Kidney (tissue), 2 donors: ENCODE measurements around a stretch of chr4.

GRCh38 chr4:99413018-99413250 lies 22.2 kb downstream of the ADH7 start:
- PRO-cap, result no peak
- RRBS, result no CpG with 5 or more reads among the region's 3 CpGs

GRCh38 chr4:99413251-99413583 lies 21.9 kb downstream of the ADH7 start:
- PRO-cap, result no peak
- RRBS, result no CpG with 5 or more reads among the region's 1 CpG

GRCh38 chr4:99828432-99828752 lies 11.8 kb downstream of the DAPP1 start:
- PRO-cap, result no peak
- RRBS, result no CpG with 5 or more reads among the region's 1 CpG

DNA sequence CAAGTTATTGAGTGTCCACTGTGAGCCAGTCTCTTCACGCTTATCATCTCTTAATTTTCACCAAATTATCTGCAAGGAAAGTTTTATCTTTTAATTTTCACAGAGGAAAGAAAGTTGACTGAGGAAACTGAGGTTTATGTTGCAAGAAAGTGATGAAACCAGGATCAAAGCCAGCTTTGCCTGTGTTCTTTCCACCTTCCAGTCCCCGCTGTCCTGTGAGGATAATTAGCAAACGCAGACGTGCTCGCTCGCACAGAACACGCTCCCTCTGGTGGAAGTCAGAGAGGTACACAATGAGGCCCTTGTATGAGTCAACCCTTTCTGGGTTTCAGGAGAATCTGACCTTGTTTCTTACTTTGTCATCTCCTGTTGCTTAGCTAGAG lies 94.3 kb downstream of the DDIT4L start:
- PRO-cap, result unidirectional peak, minus-strand start at position 215 of the sequence
- RRBS, result no CpG with 5 or more reads among the region's 7 CpGs

GRCh38 chr4:100184894-100185157 lies 5.4 kb downstream of the DDIT4L start:
- PRO-cap, result no peak

- PRO-cap, result no peak
- RRBS, result no CpG with 5 or more reads among the region's 2 CpGs
These were observed 64.3 kb upstream of the EMCN start for GRCh38 chr4:100582138-100582571.

- PRO-cap, result no peak
- RRBS, result no CpG with 5 or more reads among the region's 2 CpGs
These were observed 310.4 kb downstream of the PPP3CA start for GRCh38 chr4:101036856-101037362.

- PRO-cap, result no peak
- RRBS, result no CpG with 5 or more reads among the region's 4 CpGs
These were observed 70.2 kb downstream of the PPP3CA start for GRCh38 chr4:101277002-101277556.

DNA sequence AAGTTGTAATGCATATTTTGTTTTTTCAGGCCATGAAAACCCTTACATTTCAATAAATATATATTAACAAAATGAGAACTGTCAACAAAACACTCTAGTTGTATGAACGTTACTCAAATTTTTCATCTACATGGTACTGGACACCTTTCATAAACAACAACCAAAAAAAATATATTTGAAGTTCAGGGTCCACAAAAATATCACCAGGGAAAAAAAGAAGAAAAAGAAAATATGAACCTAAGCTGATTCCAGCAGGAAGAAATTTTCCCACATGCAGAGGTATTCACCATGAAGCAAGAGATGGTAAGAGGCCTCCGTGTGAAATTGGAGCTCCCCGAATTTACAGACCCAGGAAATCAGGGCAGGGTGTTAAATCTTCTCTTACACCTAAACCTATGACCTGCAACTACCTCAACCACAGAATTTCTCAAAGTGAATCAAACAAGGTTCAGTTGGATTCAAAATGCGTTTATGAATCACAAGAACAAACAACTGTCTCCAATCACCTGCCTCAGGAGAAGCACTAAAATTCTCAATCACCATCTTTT lies 19.5 kb downstream of the PPP3CA start:
- PRO-cap, result no peak
- RRBS, result no CpG with 5 or more reads among the region's 4 CpGs

DNA sequence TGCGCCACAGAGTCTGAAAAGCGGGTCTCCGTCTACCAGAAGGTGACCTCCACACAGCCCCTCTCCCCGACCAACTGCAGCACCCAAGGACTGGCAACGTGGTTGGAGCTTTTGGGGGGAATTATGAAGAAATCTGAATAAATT lies 1.3 kb upstream of the PPP3CA start:
- PRO-cap, result no peak
- RRBS, result no CpG with 5 or more reads among the region's 5 CpGs

DNA sequence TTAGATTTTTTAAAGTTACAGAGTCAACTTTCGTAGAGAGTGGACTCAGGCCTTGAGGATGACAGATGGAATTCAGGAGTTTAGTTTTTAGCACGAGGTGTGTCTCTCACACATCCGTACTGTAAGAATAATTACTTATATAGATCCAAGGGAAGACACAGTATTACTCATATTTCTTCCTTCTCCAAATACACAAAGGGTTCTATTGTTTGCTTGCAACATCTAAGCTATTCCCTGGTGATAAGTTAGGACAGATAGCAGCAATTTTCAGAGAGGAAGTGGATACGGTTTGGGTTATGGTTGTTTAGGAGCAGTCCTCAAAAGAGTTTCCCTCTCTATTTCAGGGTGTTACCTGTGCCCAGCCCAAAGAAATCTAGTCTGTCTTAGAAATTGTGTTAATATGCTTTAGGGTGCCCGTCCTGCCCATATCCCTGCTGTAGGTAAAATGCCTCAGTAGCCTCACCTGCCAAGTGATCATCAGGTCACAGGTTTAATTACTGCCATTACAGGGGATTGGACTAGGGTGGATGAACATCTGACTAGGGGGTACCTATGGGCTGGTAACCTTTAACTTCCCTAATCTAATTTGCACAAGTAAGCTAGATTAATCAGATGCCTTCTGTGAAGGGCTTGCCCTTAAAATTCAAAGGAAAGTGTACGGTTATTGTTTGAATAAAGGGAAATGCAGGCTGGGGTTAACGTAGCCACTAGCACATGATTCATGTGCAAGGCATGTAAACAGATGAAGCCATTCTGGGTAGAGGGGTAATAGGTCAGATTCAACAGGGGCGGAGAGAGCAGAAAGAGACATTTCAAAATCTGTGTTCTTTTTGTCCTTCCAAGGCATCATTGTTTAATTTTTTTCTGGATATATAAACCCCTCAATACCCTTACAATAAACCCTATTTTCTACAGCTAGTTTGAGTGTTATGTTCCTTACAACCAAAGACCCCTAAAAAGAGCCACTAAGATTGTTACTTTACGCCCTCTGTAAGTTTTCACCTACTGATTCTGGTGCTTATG lies 8.8 kb upstream of the PPP3CA start:
- PRO-cap, result no peak
- RRBS, result no CpG with 5 or more reads among the region's 9 CpGs

DNA sequence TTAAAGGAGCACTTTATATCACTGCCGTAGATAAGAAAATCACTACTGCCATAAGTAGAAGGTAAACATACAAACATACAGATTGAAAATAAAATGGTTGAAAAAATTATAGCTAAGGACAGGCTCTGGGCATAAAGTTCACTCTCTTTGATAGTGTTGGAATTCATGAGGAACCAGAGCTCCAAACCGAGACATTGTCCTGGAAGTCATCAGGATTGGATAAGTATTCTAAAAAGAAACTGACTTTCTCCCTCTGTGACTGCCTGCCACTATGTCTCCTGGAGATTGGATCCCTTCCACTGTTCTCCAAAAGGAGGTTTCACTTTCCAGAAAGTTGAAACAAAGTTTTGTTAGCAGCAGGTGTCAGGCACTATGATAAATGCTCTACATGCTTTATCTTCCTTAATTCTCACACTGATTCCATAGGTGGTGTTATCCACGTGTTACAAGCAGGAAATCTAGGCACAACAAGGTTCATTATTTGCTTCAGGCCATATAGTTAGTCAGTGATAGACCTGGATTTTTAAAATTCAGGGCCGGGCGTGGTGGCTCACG lies 16.8 kb downstream of the BANK1 start:
- PRO-cap, result no peak
- RRBS, result no CpG with 5 or more reads among the region's 6 CpGs

DNA sequence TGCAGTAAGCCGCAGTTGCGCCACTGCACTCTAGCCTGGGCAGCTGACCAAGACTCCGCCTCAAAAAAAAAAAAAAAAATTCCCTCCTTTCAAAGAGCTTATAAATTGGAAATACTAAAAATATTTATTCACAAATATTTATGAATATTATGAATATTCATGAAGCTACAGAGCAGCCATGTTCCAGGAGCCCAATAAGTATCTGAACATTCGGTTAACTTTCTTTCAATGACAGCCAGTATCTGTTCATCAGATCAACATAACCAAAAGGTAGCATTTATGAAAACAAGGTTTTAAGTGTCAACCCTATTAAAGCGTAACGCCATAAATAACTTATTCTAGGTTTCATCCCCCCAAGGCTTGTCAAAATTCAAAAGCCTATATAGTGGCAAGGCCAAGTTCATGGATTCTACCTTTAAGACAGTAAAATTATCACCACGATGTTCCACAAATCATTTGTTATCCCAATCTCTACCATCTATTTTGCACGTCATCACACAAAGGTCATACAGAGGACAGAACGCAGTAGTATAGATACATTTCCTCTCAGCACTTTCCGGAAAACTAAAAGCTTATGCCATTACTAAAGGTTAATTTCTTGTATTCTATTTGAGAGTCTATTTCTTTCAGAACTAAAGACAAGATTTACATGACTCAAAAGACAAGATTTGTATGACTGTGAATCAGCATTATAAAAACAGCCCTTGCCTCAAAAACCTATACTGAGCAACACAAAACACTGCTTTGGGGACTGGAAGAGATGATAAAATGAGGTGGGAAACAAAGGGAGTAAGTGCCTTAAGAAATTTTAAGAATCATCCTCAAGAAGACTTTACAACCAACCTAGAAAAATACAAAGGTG lies 7.9 kb downstream of the UBE2D3 start:
- PRO-cap, result no peak
- RRBS, result no CpG with 5 or more reads among the region's 10 CpGs

- PRO-cap, result no peak
- RRBS, result no CpG with 5 or more reads among the region's 4 CpGs
These were observed 7.0 kb downstream of the UBE2D3 start for GRCh38 chr4:102820179-102820901.

GRCh38 chr4:102824781-102825463 lies 2.4 kb downstream of the UBE2D3 start:
- PRO-cap, result bidirectional peak, plus-strand start at chr4:102825412, minus-strand start at chr4:102825250
- RRBS, result no CpG with 5 or more reads among the region's 8 CpGs

- PRO-cap, result bidirectional peak, plus-strand start at chr4:102828299, minus-strand start at chr4:102827917
- RRBS, result no CpG with 5 or more reads among the region's 9 CpGs
These were observed 764 bp upstream of the UBE2D3 start for GRCh38 chr4:102828217-102828413.

GRCh38 chr4:102828883-102829615 lies 1.7 kb upstream of the UBE2D3 start:
- PRO-cap, result unidirectional peak, minus-strand start at chr4:102829270
- RRBS, result no CpG with 5 or more reads among the region's 7 CpGs

- PRO-cap, result no peak
- RRBS, result no CpG with 5 or more reads among the region's 7 CpGs
These were observed 1.2 kb upstream of the CISD2 start for GRCh38 chr4:102867603-102867917.

GRCh38 chr4:103077087-103077487 lies 526 bp upstream of the SLC9B2 start:
- PRO-cap, result no peak
- RRBS, result no CpG with 5 or more reads among the region's 5 CpGs

DNA sequence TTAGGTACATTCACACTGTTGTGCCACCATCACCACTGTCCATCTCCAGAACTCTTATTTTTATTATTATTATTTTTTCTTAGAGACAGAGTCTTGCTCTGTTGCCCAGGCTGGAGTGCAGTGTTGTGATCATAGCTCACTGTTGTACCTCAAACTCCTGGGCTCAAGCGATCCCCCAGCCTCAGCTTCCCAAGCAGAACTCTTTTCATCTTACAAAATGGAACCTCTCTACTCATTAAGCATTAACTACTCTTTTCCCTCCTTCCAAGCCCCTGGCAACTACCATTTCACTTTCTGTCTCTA lies 5.9 kb upstream of the SLC9B2 start:
- PRO-cap, result no peak
- RRBS, result no CpG with 5 or more reads among the region's 1 CpG